Breast (tissue), 4 donors: ENCODE results near the gene VHLL.

- PRO-cap, 3 experiments: peak in 3 of 3 experiments; most common plus-strand start chr1:156115287 (in 1); most common minus-strand start chr1:156115359 (in 3)
- RRBS: 3% methylated on average over 8 of the region's 53 CpGs
These were observed 678 bp downstream of the LMNA start for GRCh38 chr1:156114944-156115833.

DNA sequence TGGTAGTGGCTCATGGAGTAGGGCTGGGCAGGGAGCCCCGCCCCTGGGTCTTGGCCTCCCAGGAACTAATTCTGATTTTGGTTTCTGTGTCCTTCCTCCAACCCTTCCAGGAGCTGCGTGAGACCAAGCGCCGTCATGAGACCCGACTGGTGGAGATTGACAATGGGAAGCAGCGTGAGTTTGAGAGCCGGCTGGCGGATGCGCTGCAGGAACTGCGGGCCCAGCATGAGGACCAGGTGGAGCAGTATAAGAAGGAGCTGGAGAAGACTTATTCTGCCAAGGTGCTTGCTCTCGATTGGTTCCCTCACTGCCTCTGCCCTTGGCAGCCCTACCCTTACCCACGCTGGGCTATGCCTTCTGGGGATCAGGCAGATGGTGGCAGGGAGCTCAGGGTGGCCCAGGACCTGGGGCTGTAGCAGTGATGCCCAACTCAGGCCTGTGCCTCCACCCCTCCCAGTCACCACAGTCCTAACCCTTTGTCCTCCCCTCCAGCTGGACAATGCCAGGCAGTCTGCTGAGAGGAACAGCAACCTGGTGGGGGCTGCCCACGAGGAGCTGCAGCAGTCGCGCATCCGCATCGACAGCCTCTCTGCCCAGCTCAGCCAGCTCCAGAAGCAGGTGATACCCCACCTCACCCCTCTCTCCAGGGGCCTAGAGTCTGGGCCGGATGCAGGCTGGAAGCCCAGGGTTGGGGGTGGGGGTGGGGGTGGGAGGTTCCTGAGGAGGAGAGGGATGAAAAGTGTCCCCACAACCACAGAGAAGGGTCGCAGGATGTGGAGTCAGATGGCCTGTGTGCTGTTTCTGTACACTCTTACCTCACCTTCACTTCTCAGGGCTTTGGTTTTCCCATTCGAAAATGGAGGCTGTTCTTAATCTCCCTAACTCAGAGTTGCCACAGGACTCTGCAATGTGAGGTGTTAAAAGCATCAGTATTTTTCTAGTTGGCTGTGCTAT is 18.4 kb upstream of the SEMA4A start:
- PRO-cap, 3 experiments: peak in 1 of 3 experiments; most common plus-strand start position 181 of the sequence (in 1)
- RRBS: no CpG with 5 or more reads among the region's 20 CpGs

DNA sequence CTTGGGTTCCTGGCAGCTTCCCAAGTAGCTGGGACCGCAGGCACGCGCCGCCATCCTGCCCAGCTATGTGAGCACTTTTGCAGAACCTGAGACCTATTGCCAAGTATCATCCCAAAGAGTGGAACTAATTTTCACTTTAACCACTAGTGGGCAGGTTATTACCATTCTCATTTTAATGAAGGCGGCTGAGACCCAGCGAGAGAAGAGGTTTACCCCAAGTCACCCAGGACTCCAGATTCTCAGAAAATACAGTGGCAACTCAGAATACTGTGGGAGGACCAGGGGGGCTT is 7.4 kb upstream of the SEMA4A start:
- PRO-cap, 3 experiments: no peak in any of the 3 experiments
- RRBS: no CpG with 5 or more reads among the region's 6 CpGs

DNA sequence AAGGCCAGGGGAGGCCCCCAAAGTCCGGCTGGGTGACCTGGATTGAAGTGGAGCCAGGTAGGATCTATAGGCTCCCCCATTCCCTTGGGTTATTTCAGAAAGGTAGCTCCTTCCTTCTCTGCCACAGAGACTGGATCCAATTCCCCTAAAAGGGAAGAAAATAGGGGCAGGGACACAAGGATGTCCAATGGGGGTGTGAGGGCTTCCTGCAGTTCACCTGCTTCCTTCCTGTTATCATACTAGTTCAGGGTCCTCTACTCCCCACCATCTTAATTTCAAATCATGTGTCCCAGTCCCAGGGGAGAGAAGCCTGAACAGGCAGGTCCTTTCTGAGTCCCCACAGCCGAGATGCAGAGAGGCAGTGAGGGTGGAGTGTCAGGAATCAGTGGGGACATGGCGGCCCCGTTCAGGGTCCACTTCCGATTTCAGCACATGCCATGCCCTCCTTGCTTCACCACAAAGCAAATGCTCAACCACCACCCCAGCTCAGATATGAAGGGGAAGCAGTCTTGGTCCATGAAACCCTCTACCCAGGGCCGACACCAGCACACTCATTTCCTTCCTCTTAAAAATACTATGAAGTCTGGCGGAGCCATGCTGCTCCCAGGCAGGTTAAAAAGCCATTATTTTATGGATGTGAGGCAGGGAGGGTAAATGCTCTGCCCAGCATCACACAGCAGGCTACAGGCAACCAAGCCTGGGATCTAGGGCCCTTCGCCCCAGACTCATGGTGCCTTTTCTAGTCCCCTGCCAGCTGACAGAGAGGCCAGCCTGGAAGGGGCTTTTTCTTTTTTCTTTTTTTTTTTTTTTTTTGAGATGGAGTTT is 5.2 kb upstream of the SEMA4A start:
- PRO-cap, 3 experiments: peak in 1 of 3 experiments; most common plus-strand start position 763 of the sequence (in 1)
- RRBS: no CpG with 5 or more reads among the region's 8 CpGs

DNA sequence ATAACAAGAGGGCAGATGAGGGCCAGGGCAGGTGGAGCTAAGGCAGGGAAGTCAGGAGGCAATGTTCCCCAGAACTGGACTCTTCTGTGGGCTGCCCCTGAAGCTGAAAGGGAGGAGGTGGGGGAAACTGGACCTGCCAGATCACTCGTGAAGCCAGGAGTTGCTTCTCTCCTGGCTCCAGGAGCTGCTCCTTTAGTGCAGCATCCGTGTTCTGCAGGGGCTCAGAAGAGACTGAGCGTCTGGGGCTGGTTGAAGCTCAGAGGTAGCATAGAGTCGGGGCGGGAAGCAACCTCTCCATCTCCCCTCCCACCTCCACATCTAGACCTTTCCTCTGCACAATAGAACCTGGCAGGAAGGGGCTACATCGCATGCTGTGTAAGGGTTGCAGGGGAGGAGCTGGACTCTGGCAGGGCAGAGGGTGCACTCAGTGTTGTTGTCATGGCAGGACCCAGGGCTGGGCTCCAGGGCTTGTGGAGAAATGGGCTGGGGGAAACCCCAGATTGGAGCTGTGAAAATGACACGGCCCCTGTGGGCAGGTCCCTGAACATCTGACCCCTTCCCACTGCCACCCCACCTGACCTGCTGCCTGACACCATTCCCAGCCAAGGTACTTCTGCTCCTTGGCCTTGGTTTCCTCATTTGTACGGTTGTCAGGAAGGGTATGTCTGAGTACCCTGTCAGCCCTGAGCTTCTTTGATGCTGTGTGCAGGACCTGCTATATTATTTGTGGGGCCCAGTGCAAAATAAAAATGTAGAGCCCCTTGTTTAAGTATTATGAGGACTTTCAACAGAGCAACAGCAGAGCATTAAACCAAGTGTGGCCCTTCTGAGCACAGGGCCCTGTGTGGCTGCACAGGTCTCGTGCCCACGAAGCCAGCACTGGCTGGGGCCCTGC is 2.7 kb upstream of the SEMA4A start:
- PRO-cap, 3 experiments: no peak in any of the 3 experiments
- RRBS: no CpG with 5 or more reads among the region's 10 CpGs

DNA sequence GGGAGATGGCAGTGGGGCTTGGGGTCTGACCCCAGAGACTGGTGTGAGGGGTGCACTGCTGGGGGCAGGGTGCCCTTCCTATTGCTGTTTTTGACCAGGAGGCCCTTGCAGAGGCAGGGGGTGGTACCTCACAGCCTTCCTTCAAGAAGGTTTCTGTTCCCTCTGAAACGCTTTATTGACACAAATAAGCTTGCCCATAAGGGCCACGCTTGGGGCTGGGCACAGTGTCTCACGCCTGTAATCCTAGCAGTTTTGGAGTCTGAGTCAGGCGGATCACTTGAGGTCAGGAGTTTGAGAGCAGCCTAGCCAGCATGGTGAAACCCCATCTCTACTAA is 2.1 kb upstream of the SEMA4A start:
- PRO-cap, 3 experiments: no peak in any of the 3 experiments
- RRBS: no CpG with 5 or more reads among the region's 4 CpGs

GRCh38 chr1:156198674-156199249 is 4.9 kb downstream of the SLC25A44 start:
- PRO-cap, 3 experiments: no peak in any of the 3 experiments
- RRBS: no CpG with 5 or more reads among the region's 7 CpGs

- PRO-cap, 3 experiments: no peak in any of the 3 experiments
- RRBS: no CpG with 5 or more reads among the region's 5 CpGs
These were observed 1.1 kb upstream of the PMF1 start for GRCh38 chr1:156211531-156212241.

GRCh38 chr1:156213432-156213907 is 663 bp downstream of the PMF1 start:
- PRO-cap, 3 experiments: no peak in any of the 3 experiments
- RRBS: no CpG with 5 or more reads among the region's 19 CpGs

DNA sequence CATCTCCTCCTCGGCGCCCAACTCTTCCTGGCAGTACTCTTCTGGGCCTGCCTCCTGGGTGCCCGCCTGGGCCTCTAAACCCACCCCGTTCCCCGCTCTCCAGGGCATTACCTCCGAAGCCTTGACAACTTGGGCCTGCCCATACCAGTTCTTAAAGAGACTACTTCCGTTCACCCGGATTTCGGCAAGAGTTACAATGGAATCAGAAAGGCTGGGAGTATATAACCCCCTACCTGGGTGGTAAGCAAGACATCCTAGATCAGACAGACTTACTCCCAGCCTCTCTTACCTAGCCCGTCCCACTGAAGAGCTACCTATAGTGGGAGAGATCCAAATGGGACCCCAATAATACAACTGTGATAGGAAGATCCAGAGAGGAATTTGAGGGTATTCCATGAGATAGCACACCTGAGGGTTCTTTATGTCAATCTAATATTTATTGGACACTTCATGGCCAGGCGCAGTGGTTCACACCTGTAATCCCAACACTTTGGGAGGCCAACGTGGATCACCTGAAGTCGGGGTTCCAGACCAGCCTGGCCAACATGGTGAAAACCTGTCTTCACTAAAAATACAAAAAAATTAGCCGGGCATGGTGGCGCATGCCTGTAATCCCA is at the start of gene VHLL:
TSS of gene VHLL (minus strand) at position 226 of the 617 bp plus-strand sequence.
- PRO-cap, 3 experiments: no peak in any of the 3 experiments
- RRBS: no CpG with 5 or more reads among the region's 15 CpGs

GRCh38 chr1:156465943-156466457 is 34.6 kb downstream of the MEF2D start:
- PRO-cap, 3 experiments: no peak in any of the 3 experiments
- RRBS: no CpG with 5 or more reads among the region's 12 CpGs

DNA sequence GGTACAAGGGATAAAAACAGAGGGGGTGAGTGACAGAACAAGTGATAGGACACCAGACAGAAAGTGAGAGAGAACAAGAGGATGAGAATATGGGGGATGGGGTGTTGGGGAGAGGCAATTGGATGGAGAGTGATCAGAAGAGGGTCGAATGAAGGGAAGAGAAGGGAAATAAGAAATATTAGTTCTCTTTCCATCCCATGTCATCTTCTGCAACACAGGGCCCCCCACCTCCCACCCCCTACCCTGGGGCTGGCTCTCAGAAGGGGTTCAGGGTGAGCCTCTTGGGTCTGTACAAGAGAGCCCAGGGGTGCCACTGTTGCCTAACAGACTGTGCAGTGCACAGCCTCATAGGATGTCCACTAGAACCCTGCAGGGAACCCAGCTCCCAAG is 32.3 kb downstream of the MEF2D start:
- PRO-cap, 3 experiments: no peak in any of the 3 experiments
- RRBS: no CpG with 5 or more reads among the region's 1 CpG

GRCh38 chr1:156572037-156572420 is 336 bp downstream of the IQGAP3 start:
- PRO-cap, 3 experiments: no peak in any of the 3 experiments
- RRBS: 2% methylated on average over 16 of the region's 20 CpGs

- PRO-cap, 3 experiments: no peak in any of the 3 experiments
- RRBS: no CpG with 5 or more reads among the region's 8 CpGs
These were observed 2.3 kb downstream of the NAXE start for GRCh38 chr1:156593766-156594419.

DNA sequence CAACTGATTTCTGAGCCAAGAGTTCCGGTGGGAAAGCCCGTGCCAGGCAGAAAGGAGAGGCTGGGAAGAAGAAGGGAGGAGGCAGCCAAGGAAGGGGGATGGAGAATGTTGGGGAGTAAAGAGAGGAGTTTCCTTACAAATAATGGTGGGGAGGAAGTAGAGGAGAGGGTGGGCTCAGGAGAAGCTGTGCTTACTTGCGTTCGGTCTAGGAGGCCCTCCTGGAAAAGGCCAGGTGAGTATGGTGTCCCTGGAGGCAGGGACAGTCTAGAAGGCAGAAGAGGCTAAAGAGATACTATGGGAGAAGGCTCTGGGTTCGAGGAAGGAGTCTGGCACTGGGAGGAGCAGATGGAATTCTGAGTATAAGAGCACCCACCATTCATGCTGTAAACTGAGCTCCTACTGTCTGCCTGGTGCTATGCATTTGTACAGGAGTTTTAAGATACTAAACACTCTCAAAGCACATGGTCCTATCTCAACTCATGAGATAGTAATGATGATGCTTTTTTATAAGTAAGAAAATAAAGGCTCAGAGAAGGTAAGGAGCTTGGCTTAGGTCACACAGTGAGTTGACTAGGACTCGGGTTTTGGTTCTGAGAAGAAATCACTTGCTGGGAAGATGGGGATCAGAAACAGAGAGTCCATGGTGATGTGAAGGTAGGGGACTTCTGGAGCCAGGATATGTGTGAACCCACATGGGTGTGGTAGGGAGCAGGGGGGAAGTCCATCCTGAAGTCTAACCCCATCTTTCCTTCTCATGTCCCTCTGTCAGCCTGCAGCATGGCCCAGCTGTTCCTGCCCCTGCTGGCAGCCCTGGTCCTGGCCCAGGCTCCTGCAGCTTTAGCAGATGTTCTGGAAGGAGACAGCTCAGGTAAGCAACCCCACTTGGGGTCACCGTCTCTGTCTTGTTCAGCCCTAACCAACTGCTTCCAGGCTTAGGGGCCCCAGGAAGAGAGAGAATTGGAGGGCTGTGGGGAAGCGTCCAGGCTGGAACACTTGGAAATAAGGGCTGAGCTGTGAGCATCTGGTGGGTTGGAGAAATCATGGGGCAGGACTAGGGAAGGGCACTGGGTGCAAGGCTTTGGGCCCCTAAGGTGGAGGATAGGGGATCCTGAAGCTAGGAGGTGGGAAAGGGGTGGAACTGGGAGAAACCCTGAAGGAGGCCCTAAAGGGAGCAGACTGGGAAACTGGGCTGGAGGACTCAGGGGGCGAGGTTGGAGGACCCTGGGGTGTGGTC is 3.8 kb downstream of the BCAN start:
- PRO-cap, 3 experiments: no peak in any of the 3 experiments
- RRBS: no CpG with 5 or more reads among the region's 9 CpGs

GRCh38 chr1:156656509-156657251 is 14.8 kb downstream of the BCAN start:
- PRO-cap, 3 experiments: no peak in any of the 3 experiments
- RRBS: 4% methylated on average over 5 of the region's 25 CpGs

DNA sequence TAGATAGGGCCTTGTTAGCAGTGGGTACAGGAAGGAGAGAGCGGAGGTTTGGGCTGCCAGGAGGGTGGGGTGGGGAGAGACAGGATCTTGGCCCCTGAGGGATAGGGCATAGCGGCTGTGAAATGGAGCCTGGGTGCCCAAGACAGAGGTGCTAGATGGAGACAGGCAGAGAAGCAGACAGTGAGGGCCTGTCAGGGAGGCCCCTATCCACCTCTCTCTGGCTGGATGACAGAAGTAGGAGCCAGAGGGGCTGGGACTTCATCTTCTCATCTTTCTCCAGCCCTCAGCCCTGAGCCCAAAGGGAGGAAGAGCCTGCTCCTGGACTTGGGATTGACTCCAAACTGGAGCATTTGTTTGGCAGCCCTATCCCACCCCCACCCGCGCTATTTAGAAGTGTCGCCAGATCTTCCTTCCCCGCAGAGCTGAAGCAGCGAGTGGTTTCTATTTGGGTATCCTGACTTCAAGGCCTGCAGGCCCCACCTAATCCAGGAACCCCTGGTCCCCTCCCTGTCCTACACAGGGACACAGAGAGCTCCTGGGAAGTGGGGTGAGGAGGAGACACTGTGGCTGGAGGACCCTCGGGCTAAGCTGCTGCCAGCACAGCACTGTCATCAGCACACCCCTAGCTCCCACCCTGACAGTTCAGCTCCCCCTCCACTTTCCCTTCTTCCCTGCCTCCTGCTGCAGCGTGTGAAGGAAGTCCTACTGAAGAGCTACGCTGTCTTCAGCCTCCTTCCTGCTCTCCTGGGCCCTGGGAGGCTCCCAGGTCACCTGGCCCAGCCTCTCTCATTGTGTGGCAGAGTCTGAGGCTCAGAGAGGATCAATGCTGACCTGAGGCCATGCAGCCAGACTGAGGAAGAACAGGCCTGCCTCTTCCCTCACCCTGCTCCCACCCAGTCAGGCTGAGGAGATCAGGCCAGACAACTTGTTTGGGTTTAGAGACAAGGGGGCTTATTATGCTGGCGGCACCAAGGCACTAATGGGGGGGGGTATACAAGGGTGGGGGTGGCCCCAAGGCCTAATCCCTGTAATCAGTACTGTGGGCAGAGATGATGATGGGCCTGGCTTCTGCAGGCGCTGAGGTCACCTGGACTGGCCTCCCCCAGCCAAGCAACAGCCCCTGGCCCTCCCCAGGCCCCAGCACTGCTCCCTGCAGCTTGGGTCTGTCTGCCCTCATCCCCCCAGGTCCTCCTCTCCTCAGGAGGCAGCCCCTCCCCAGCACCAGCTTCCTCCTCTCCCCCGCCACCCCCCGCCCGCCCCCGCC is 9.3 kb downstream of the NES start:
- PRO-cap, 3 experiments: no peak in any of the 3 experiments
- RRBS: no CpG with 5 or more reads among the region's 16 CpGs

DNA sequence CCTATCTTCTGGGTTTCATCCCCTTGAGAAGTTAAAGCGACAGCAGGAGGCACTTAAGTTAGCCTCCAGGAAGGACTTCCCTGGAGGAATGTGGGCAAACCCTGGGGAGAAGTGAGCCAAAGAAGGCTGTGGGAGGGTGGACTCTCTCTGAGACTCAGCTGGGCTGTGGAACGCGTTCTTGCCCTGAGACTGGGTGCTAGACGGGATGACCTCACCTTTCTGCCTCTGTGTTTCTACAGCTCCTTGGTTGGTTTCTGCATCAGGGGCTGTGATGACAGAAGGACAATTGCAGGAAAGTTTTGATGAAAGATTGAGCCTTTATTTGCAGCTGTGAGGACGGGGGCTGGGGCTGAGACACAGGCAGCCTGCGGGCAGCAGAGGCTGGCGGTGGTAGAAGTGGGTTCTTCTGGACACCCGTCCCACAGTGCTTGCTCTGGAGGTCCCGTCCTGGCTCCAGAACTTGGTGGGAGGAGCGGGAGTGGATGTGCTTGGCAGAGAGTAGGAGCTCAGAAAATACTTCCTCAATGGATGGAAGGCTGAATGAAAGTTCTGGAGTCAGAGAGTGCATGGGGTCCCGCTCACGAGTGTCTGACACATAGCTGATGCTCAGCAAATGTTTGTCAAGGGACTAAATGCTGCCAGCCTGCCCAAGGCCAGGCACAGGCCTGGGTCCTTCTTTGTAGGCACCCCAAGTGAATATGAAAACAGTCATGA is 13.3 kb upstream of the NES start:
- PRO-cap, 3 experiments: no peak in any of the 3 experiments
- RRBS: no CpG with 5 or more reads among the region's 12 CpGs

GRCh38 chr1:156752100-156752708 is 729 bp upstream of the HDGF start:
- PRO-cap, 3 experiments: no peak in any of the 3 experiments
- RRBS: no CpG with 5 or more reads among the region's 29 CpGs

DNA sequence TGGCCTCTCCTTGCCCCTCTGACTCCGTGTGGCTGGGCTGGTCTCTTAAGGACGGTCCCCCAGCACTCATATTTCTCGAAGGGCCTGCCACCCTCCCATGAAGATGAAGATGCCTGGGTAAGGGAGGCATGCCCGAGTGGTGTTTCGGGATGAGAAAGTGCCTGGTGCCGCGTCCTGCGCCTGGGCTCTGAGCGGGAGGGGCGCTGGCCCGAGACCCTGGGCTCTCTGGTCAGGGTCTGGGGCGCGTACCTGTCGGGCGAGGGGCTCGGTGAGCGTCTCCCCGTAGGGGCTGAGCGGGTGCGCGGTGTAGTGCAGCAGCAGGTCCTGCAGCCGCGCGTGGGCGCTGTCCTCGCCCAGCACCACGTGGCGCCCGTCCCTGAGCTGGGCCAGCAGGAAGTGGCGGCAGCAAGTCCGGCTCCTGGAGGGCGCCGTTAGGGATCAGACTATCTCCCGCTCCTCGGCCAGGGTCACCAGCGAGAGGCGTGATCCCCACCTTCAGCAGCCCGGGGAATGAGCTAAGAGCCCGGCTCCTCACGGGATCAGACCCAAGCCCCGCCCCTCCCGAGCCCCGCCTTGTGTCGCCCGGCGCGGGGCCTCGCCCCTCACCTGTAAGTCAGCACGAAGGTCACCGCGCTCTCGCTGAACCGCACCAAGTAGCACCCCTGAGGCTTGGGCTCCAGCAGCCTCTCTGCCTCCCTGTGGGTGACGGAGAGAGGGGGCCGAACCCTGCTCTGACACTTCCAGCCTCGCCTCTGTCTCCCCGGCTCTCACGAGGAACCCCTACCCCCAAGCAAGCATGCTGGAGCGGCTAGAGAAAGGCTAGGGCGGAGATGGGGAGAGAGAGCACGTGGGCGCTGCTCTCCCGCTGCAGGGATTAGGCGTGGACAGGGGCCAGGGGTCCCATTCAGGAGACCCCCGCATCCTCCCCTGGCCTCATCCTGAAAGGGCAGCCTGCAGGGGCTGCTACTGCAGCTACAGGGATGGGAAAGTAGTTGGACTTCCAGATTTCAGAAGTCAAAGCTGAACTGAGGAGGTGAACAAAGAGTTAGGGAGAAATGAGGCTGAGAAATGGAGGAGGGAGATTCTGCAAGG is 2.7 kb downstream of the SH2D2A start:
- PRO-cap, 3 experiments: peak in 2 of 3 experiments; most common plus-strand start position 408 of the sequence (in 2); most common minus-strand start position 308 of the sequence (in 1)
- RRBS: 2% methylated on average over 13 of the region's 65 CpGs